Cerebellum (tissue), 5 donors: ENCODE results near the genes TMEM212 and ECT2.

- PRO-cap, 3 experiments: no peak in any of the 3 experiments
- RAMPAGE, long total RNA: no peak
Measured at GRCh38 chr3:171796682-171797335, 13.5 kb downstream of the PLD1 start.

- PRO-cap, 3 experiments: no peak in any of the 3 experiments
- RAMPAGE, long total RNA: no peak
Measured at GRCh38 chr3:171805993-171806981, 4.0 kb downstream of the PLD1 start.

DNA sequence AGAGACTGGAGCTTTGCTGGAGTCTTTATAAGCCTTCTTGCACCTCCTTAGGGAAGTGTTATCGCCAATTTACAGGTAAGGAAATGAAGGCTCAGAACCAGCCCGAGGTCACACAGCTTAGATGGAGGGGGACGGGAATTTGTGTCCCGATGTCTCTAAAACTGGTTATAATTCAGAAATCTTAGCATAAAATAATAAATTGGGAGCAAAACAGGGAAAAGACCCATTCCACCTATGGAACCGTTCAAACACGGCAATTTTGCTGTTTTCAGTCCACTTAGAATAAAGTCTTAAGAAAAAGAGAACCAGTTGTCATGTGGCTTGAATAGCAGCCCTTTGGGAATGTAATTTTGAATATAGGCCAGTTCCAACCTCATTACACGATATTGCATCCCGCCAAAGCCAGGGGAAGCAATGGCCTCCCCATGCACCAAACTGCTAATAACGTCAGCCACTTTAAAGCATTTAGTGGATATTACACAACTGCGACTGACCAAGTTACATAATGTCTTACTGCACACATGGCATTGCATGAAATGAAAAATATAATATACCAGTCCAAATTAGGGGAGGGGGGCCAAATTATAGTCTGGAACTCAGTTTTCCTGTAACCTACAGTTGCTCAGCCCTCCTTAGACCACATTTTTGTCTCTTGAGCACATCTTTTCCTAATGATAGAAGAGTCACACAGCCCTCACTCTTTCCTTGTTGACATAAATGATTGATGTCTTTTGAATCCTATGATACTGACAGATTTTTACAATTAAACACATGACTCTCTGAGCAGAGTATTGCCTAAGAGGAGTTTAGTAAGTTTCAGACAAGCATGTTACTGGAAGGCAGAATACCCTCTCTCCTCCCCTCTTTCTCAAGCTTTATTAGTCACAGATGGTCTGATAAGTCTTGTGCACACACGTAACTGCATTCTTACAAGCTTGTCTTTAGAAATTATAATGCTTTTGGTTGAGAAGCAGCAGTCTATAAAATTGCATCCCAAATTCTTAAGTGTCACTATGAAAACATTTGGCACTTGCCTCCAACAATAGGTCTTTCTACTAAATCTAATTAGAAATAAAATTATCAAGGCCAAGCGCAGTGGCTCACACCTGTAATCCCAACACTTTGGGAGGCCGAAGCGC lies 992 bp upstream of the PLD1 start:
- PRO-cap, 3 experiments: no peak in any of the 3 experiments
- RAMPAGE, long total RNA: no peak

GRCh38 chr3:171841287-171841773 lies 1.8 kb upstream of the TMEM212 start:
- PRO-cap, 3 experiments: no peak in any of the 3 experiments
- RAMPAGE, long total RNA: no peak

GRCh38 chr3:171842923-171843644 lies at the start of gene TMEM212:
Gene TMEM212, plus strand, starts transcription at chr3:171843349.
- PRO-cap, 3 experiments: no peak in any of the 3 experiments
- RAMPAGE, long total RNA: no peak

DNA sequence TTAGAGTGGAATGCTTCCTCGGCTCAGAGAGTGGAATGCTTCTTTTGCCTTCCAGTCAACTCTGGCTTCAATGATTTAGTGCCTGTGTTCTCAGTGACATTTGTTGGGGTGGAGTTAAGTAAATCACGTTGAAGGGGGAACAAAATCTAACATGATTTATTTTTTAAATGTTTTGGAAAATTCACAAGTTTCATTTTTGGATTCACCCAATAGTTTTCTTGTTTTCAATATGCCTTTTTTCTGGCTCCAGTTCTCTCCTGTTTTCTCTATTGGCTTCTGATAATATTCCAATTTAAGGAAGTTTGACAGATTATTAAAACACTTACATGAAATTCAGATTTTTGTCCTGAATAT lies 94.6 kb upstream of the FNDC3B start:
- PRO-cap, 3 experiments: no peak in any of the 3 experiments
- RAMPAGE, long total RNA: no peak

GRCh38 chr3:171967245-171967878 lies 72.0 kb upstream of the FNDC3B start:
- PRO-cap, 3 experiments: no peak in any of the 3 experiments
- RAMPAGE, long total RNA: no peak

DNA sequence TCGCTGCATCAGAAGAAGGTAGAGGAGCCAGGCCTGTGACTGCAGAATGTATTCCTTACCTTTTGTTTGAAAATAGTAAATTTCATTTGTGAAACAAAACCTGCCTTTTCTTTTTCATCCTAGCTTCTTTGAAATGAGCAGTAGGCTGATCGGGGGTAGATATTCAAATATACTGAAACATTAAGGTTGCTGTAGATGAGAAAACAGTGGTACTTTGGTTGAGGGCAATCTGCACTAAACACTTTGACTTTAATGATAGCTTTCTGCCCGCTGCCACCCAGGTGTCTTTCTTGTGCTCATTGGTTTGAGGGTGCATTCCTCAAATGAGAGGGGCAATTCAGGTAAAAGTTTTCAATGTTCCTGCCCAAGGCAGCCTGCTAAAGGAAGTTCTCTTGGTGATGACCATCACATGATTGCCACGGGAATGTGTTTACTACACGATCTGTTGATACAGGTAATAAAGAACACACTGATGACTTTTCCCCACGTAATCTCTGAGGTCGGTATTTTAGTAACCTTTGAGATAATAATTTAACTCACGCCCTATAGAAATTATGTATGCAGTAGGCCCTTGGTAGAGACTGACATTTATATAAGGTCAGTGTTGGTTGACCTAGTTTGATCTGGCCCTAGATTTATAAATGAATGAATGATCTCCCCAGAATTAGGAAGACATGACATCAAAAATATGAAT lies 39.3 kb downstream of the FNDC3B start:
- PRO-cap, 3 experiments: no peak in any of the 3 experiments
- RAMPAGE, long total RNA: no peak

DNA sequence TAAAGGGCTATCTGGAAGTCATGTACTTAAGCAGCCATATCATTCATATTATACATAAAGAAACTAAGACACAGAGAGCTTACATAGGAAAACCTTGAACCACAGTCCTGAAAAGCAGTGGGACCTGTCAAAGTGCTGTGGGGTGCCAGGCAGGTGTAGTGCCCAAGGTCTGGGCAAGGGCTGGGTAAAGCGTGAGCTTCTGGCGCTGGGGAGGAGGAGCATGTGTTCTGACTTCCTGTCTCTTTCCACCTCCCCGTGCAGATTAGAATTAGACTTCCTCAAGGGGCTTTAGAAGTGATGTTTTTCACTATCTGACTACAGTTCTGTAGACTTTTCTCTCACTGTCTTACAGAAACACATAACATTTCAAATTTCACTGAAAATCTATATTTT lies 63.1 kb downstream of the FNDC3B start:
- PRO-cap, 3 experiments: no peak in any of the 3 experiments
- RAMPAGE, long total RNA: no peak

DNA sequence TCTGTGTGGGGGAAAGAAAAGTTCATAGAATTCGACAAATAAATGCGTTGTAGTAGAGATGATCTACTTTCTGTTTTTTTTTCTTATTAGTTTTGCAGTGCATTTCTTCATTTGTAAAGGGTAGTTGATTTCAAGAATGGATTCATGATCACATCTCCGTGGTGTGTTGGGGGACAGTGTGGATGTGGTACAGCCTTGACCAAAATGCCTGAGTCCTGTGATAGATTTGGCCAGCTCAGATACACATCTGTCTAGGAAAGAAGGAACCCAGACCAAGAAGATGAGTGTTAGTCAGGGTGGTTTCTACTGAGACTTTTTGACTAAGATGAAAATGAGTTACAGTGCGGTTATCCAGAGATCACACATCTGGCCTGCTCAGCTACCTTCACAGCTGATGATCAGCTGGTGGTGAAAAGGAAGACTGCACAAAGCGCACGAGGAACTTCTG lies 68.0 kb downstream of the FNDC3B start:
- PRO-cap, 3 experiments: no peak in any of the 3 experiments
- RAMPAGE, long total RNA: no peak

DNA sequence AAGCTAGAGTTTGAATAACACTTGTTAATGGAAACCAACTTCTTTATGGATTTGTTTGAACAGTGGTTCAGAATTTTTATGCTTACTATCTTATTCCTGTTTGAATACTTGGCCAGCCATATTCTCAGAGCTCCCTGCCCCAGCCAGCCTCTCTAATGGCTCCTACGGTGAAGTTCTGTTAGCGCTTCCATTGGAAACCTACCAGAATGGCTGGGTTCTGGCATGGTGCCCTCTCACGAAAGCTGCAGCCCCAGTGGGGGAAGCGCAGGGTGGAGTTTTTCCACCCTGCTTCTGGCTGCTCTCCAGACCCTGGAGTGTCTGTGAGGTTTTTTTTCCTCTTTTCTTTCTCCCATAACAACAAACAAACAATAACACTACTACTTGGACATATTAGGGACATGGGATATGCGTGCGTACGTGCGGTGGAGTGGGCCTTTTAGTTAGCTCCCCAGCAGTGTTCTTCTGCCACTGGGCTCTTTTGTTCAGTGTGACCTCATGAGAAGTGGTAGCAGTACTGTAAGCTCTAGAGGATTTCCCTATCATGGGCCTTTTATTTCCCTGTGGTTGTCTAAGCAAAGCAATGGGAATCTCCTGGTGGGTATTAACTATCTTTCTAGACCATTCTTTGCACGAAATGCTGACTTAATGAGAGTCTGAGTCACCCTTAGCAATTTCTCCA lies 161.8 kb downstream of the FNDC3B start:
- PRO-cap, 3 experiments: no peak in any of the 3 experiments
- RAMPAGE, long total RNA: no peak

DNA sequence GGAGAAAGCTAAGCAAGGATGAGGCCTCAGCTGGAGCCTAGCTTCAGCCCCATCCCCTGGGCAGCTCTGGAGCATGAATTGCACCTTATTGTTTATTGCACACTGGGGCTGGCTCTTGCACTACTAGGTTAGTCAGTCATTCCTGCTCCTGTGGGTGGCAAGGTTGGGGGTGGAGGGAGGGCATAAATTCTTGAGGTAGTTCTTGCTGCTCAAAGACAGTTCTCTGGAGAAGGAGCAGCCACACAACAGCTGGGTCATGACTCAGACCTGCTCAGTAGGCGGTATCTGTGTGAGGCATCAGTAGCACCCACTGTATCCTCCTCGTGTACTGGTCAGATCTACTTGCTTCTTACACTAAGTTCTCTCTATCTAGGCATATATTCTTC lies 27.2 kb upstream of the TNFSF10 start:
- PRO-cap, 3 experiments: no peak in any of the 3 experiments
- RAMPAGE, long total RNA: no peak

DNA sequence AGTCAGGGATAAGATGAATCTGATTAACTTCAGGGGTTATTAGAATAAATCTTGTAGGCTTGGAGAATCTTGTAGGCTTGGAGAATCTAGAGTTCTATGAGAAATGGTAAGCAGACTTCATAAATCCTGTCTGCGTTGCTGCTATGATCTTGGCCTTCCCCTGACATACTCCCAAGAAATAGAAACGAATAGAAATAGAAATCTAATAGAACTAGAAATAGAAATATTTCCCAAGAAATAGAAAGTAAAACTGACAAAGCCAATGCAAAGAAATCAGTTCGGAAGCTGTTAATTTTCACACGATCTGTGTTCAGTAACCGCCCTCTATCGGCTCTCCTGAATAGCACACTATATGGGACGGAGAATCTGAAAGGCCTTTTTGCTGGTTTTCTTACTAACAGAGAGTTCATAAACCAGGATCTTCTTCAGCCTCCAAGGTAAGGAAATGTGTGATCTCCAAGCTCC lies 72.8 kb upstream of the TNFSF10 start:
- PRO-cap, 3 experiments: no peak in any of the 3 experiments
- RAMPAGE, long total RNA: no peak

DNA sequence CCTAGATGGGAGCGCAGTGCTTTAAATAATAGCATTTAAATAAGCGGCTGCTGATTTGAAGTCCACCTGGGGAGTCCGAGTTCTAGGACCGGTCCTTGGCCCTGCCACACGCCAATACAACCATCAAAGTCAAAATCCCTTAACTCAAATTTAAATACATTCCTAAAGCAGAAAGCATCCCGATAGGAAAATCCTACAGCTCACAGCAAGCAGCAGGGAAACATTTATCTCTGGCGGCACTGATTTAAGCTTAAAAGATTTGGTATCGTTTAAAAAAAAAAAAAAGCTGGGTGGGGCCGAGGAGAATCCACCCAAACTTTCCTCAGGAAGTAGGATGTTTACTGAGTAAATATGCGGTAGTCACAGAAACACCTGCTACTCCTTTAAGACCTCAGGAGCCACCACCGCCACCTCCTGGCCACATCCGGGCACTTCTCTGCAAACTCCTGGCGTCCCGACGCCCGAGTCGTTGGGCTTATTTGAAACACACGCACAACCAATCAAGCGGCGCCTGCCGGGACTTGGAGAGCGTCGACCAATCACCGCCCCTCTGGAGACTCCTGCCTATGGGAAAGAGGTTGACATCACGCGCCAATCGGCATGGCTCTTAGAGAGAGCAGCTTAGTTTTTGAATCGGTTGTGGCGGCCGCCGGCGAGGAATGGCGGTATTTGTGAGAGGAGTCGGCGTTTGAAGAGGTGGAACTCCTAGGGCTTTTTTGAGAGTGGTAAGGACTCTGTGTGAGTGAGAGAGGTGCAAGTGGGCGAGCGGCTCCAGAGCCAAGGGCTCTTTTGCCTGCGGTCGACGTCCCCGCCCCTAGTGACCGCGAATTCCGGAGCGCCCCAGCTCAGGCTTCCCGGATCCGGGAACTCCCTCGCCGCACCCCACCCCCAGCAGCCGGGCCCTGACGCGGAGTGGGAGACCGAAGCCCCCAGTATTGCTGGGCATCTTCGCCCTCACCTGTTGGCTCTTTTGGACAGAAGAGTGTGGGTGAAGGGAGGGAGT lies at the start of gene ECT2:
ECT2 (plus strand) TSS at position 594 of the 1,003 bp plus-strand sequence.
- PRO-cap, 3 experiments: peak in 3 of 3 experiments; most common plus-strand start position 894 of the sequence (in 2); most common minus-strand start position 819 of the sequence (in 3)
- RAMPAGE, long total RNA: no peak

- PRO-cap, 3 experiments: no peak in any of the 3 experiments
- RAMPAGE, long total RNA: no peak
Measured at GRCh38 chr3:172796103-172796794, 45.7 kb downstream of the ECT2 start.

DNA sequence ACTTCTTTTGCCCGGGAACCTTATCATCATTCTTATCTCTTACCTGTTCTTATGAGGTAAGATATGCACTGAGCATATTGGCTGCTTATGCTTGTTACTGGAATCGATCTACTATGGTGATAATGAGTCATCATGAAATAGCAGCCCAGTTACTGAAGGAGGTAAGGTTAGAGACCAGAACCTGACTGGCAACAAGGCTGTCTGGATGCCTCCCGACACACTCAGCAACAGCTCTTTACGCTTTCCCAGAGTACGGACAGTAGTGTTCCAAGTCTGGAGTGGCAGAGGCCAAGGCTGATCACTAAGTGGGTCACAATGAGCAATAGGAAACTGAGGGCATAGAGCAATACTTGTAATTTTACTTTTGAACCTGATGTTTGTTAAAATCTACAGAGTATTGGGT lies 314.1 kb downstream of the NLGN1 start:
- PRO-cap, 3 experiments: no peak in any of the 3 experiments
- RAMPAGE, long total RNA: no peak

- PRO-cap, 3 experiments: no peak in any of the 3 experiments
- RAMPAGE, long total RNA: no peak
Measured at GRCh38 chr3:173970805-173971682, 573.5 kb downstream of the NLGN1 start.

DNA sequence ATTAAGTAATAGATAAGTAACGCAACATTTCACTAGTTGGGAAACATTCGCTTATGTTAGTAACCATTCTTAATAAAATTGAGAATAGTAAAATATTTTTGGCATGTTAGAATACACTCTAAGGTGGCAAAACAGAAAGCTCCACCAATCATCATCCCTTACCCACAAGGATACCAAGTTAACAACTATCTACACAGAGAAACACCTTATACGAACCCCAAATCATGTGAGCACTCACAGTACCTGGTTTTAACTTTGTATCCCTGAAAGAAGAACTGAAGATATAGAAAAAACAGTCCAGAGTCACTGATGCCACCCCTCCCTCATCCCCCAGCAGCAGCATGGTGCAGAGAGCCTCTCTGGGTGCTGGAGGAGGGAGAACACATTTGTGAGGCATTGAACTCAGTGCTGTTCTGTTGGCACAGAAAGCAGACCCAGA lies 32.0 kb downstream of the NAALADL2 start:
- PRO-cap, 3 experiments: no peak in any of the 3 experiments
- RAMPAGE, long total RNA: no peak

DNA sequence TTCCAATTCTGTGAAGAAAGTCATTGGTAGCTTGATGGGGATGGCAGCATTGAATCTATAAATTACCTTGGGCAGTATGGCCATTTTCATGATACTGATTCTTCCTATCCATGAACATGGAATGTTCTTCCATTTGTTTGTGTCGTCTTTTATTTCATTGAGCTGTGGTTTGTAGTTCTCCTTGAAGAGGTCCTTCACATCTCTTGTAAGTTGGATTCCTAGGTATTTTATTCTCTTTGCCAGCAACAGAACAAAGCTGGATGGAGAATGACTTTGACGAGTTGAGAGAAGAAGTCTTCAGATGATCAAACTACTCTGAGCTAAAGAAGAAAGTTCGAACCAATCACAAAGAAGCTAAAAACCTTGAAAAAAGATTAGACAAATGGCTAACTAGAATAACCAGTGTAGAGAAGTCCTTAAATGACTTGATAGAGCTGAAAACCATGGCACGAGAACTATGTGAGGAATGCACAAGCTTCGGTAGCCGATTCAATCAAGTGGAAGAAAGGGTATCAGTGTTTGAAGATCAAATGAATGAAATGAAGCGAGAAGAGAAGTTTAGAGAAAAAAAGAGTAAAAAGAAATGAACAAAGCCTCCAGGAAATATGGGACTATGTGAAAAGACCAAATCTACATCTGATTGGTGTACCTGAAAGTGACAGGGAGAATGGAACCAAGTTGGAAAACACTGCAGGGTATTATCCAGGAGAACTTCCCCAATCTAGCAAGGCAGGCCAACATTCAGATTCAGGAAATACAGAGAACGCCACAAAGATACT lies 66.6 kb downstream of the NAALADL2 start:
- PRO-cap, 3 experiments: no peak in any of the 3 experiments
- RAMPAGE, long total RNA: no peak

DNA sequence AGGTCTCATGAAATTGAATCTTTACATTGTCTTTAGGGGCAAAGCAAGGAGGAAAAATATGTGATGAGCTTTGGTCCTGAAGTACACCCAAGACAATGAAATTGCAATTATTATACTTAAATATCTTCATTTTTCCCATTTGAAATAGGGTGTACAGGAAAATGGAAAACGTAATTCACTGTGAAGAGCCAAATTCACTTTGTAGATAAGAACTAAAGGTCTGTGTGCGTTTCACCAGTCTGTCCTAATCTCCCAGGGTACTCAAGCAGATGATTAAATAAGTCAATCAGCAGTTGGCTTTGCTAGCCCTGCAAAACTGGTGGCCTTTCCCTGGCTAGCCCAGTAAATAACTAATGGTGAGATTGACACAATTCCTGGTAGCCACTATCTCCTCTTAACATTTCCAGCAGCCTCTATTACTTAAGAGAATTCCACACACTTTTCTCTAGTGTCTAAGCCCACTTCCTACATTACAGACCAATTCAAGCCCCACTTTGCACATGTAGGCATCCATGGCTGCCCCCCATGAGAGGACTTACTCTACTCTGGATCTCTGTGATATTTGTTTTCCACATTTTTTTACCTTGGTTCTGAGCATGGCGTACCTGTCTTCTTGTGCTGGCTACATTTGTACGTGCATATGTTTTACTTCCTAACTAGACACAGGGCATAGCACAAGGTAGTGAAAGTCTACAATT lies 389.3 kb downstream of the TBL1XR1 start:
- PRO-cap, 3 experiments: no peak in any of the 3 experiments
- RAMPAGE, long total RNA: no peak